Jejunum (tissue), 1 donor: ENCODE measurements around a stretch of chr14.

DNA sequence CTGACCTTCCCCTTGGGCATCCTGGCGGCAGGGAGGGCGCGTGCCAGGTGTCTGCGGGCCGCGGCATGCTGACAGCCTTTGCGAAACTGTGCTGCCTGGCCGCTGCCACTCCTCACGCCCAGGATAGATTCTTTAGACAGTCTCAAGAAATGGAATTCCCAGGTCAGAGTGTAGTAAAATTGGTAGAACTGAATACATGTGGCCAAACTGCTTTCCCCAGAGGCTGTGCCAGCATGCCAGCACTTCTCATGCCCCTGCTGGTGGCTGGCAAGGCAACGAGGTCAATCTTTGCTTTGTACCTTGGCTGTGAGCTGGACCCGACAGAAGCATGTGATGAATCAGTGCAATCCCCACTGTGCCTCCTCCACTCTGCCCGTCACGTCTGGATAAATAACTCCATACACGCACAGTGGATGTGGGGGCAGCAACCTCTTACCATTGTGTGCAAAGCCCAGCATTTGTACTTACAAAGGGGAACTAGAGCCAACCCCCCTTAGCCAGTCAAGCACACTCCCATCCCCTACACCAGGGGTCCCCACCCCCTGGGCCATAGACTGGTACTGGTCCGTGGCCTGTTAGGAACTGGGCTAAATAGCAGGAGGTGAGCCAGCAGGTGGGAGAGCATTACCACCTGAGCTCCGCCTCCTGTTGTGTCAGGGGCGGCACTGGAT is 90.9 kb downstream of the ACTN1 start:
- PRO-cap = no peak

DNA sequence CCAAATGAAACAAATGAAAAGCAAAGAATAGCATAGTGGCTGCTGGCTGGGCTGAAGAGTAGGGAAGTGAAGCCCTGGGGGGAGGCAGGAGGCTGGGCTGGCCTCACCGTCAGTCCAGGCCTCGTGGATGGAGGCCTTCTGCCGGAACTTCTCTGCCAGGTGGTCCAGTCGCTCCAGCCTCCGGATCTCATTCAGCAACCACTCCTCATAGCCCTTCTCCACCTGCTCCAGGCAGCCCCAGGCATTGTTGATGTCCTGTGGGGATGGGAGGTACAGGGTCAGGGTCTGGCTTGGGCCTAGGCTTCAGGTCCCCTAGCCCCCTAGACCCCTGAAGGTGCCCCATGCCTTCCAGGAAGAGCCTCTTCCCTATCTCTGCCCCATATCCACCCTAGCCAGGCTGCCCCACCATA is 89.1 kb downstream of the ACTN1 start:
- PRO-cap = no peak

DNA sequence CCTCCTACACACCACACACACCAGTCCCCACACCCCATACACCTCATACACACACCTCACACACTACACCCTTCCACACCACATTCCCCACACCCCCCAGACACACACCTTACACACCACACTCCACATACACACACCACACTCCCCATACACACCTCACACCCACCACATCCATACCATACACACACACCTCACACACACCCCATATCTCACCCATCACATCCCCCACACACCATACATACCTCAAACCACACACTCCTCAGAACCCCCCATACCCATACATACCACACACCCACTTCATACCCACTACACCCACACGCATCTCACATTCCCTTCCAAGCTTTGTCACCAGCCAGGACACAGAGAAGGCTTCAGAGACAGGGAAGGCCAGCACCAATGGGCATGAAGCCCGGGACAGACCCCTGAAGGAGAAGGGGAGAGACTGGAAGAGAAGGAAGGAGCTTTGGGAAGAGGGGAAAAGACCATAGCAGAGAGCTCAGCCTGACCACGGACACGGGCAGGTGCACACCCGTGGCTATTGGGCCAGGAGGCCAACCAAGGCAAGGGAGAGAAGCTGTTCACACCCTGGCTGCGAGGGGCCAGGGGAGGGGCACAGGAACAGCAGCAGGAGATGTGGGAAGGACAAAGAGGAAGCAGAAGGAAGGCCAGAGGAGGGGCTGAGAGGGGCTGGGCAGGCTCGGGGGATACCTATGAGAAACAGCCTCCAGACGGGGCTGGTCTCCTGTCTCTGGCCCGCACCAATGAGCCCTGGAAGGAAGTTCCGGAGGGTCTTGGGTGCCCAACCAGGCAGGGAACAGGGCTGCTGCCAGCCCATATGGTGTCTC is 79.5 kb downstream of the ACTN1 start:
- PRO-cap = no peak

GRCh38 chr14:68922620-68923325 is 56.3 kb downstream of the ACTN1 start:
- PRO-cap = no peak

- PRO-cap = no peak
Observed at GRCh38 chr14:68971278-68971879, 7.7 kb downstream of the ACTN1 start.

DNA sequence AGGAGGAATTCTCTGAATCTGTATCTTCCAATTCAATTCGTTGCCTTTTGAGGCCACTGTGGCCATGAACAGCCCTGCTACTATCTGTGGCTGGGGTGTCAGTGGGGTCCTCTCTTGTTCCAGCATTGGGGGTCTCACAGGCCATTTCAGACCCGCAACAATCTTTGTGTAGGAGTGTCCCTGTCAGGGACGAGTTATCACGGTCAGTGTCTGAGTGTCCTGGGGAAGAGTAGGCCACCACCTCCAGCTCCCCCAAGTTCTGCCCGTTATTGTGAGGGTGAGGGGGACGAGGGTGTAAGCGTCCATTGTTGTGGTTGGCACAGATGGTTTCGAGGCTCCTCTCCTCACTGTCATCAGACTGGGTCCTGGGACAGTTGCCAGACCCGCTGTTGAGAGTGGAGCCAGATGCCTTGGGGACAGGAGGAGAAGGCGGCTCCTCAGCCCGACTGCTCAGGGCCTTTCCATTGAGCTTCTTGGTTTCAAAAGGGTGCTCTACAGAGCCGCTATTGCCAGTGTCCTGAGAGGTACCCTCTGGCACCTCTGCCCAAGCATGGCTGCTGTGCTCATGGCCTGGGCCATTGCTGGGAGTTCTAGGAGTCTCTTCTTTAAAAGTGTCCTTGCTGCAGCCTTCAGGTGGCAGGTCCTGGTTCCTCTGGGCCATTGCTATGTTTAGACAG is 74.9 kb upstream of the ACTN1 start:
- PRO-cap = no peak

DNA sequence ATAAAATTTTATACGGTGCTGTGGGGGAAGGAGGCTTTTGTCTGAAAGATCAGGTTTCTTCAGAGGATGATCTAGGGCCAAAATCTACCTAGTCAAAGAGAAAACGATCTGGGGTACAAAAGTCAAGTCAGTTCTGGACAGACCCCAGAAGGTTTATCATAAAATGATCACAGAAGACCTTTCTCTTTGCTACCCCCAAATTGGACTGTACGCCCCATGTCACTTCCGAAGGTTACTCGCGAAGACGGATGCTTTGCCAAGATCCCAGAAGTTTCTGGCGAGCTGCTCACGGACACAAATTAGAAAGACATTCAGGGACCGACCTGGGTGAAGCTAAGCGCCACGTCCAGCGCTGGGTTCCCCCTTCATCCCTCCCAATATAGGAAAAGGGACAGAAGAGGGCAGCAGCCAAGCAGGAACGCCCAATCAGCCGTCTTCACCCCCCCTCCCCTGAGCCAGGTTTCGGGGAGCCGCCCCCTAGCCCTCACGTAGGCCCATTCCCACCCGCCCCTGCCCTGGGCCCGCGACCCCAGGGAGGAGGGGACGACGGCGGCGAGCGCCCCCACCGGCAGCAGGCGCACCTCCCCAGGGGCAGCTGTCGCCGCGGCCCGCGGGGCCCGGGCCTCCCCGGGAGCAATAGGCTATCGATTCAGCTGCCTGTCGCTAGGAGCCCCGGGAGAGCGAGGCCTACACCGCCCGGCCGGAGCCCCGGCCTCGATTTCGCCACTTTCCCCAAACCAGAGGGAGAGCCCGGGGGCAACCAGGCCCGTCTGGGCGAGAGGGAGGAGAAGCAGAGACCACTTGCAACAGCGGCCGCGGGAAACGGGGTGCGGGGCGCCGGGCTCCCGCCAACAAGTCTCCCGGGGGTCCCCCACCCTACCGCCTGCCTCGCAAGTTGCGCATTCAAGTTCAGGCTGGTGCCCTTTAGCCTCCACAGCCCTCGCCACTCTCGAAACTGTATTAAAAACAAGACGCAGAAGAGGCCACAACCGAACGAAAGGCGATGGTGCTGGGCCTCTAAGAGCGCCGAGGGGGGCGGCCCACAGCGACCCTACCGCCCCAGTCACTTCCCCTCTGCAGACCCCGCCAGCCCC is 1.4 kb downstream of the DCAF5 start:
- PRO-cap = bidirectional peak, plus-strand start at position 666 of the sequence, minus-strand start at position 379 of the sequence

DNA sequence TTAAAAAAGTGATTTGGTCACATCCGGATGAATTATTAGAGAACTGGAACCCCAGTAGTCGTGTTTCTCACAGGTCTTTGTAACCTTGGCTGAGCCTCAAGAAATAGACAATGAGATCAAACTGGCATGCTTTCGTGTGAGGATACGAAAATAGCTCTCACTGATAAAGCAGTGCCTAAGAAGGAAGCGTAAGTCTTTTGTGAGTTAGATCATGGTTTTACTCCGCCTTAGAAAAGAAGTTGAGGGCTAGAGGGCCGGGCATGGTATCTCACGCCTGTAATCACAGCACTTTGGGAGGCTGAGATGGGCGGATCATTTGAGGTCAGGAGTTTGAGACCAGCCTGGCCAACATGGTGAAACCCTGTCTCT is 33.8 kb upstream of the GALNT16 start:
- PRO-cap = no peak

DNA sequence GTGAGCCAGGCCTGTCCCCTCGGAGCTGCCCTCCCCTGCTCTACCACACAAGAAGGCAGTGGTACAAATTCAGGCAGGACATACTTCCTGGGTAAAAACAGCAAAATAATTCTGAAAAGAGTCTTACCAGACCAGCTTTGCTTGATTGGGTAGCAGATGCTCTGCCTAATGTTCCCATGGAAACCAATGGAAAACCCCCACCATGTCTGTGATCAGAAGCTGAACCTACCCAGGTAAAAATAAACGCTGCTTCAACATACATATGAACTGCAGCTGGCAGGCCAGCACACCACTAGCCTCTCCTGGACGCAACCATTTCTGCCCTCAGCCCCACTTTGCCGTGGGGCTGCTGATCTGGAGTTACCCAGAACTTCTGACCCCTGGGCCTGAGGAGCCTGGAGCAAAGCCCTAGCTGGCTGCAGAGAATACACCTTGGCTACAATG is 43.2 kb downstream of the ERH start:
- PRO-cap = no peak

- PRO-cap = no peak
Observed at GRCh38 chr14:69501218-69501739, 16.8 kb downstream of the PLEKHD1 start.

- PRO-cap = no peak
Observed at GRCh38 chr14:69652708-69653623, 41.6 kb downstream of the SUSD6 start.

- PRO-cap = unidirectional peak, minus-strand start at chr14:69658655
Observed at GRCh38 chr14:69658416-69659139, 47.2 kb downstream of the SUSD6 start.

GRCh38 chr14:69693919-69694815 is 72.8 kb upstream of the SRSF5 start:
- PRO-cap = no peak

GRCh38 chr14:69755683-69756222 is 11.2 kb upstream of the SRSF5 start:
- PRO-cap = no peak

DNA sequence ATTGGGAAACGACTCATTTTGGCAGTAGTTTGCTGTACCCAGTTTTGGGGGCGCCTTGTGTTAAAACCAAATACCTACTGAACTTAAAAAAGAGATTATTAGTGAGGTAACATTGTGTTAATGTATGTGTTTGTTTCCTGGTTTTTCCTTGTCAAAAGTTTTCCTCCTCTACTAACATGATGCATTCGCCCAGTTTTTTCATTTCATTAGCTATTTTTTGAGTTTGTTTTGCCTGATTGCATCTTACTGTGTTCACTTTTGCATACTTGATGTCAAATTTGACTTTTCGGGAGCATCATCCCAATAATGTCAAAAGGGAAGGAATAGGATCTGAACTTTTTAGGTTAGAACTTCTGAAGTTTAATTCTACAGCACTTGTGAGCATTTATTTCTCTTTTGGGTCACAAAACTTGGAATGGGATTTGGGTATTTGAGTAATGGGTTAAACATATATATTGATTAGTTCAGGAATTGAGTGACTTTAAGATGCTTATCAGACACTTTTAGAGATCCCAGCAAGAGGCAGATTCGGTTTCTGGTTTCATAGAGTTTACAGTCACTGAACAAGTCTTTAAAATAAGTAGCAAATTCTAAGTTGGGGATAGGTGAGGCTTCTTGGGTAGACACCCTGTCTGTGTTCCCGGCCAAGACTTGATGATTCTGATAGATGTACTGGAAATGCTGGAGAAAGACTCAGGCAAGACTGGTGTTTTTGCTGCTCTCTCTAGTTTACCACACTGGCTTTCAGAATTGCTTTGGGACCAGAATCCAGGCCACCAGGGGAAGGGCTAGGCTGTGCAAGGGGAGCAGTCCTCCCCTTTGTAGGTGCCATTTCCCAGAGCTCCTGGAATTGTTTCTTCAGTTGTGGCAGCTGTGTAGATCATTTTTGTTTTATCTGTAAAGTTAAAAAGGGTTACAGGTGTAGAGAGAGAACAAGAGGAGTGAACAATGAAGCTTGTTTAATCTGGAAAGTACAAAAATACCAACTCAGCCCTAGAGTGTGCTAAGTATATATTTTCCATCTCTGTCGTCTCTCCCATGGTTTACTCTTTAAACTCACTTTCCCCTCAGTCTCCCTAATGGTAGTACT is 8.9 kb downstream of the SRSF5 start:
- PRO-cap = no peak

- PRO-cap = no peak
Observed at GRCh38 chr14:69980738-69981265, 101.6 kb downstream of the SMOC1 start.

DNA sequence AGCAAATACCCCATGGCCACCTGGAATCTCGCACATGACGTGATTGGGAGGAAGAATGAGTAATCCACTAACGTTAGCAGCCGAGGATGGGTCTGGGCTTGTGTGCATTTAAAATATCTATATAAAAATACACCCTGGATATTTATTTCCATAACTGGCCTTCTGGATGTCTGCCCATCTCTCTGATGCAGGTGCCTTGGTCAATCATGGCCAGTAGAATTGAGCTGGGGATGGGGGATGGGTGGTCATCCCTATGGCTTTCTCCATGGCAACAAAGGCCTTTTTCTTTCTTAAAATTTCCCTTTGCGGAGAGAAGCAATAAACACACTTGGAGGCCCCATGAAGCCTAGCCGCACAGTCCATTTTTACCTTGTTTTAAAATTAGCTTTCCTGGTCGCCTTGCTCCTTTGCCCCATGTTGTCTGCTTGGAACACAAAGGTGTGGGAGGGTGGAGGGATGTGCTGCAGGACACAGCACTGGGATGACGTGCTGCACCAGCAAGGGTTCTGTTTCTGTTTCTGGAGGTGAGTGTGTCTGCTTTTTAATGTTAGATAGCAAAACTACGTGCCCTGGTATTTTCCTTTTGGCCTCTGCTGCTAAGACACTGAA is 120.3 kb downstream of the SMOC1 start:
- PRO-cap = no peak

- PRO-cap = no peak
Observed at GRCh38 chr14:70662849-70663216, 21.1 kb downstream of the TTC9 start.

GRCh38 chr14:70780461-70781237 is 28.7 kb downstream of the MAP3K9 start:
- PRO-cap = no peak

DNA sequence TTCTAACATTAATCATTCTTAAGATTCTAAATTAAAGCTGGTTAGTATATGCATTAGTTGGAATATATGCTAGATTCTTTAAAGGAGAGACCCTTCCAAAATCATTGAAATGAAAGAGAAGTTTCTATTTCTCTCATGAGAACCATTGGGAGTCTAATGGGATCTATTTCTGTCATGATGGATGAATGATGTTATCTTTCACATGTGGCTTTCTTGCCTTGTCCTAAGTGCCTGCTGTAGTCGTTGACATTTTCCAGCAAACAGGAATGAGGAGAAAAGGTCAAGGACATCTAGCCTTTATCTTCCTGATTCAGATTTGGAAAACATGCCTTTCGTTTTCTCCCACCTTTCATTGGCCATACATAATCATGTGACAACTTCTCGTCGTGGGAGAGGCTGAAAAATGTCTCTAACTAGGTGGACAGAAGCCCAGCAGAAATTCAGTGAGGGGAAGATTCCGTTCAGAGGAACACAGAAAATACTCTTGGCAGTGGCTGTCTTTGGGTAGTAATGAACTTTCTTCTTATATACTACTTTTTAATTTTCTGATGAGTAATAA is 94.5 kb downstream of the PCNX1 start:
- PRO-cap = no peak